A673 (cell line): Measurements from ENCODE around the genes CPN1, ERLIN1, PKD2L1, PAX2 and TLX1.

GRCh38 chr10:99930259-99931197 lies 79.2 kb downstream of the DNMBP start:
- PRO-cap, result no peak

DNA sequence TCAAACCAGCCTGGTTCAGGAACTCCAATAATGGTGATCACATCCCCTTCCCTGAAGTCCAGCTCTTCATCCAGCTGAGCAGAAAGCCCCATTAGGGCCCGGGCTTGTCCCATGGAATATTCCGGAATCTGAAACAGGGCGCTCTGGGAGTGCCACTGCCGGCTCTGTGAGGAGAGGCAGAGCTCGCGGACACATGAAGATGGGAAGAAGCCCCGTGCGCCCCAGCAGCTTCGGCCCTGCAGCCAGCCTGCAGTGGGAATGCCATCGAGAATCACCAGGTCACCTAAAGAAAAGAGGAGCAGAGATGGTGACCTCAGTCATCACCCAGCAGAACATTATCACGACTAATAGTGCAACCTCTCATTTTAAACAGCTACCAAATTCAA lies 52.8 kb downstream of the DNMBP start:
- PRO-cap, result no peak

GRCh38 chr10:100038604-100039096 lies 28.9 kb upstream of the DNMBP start:
- PRO-cap, result no peak

DNA sequence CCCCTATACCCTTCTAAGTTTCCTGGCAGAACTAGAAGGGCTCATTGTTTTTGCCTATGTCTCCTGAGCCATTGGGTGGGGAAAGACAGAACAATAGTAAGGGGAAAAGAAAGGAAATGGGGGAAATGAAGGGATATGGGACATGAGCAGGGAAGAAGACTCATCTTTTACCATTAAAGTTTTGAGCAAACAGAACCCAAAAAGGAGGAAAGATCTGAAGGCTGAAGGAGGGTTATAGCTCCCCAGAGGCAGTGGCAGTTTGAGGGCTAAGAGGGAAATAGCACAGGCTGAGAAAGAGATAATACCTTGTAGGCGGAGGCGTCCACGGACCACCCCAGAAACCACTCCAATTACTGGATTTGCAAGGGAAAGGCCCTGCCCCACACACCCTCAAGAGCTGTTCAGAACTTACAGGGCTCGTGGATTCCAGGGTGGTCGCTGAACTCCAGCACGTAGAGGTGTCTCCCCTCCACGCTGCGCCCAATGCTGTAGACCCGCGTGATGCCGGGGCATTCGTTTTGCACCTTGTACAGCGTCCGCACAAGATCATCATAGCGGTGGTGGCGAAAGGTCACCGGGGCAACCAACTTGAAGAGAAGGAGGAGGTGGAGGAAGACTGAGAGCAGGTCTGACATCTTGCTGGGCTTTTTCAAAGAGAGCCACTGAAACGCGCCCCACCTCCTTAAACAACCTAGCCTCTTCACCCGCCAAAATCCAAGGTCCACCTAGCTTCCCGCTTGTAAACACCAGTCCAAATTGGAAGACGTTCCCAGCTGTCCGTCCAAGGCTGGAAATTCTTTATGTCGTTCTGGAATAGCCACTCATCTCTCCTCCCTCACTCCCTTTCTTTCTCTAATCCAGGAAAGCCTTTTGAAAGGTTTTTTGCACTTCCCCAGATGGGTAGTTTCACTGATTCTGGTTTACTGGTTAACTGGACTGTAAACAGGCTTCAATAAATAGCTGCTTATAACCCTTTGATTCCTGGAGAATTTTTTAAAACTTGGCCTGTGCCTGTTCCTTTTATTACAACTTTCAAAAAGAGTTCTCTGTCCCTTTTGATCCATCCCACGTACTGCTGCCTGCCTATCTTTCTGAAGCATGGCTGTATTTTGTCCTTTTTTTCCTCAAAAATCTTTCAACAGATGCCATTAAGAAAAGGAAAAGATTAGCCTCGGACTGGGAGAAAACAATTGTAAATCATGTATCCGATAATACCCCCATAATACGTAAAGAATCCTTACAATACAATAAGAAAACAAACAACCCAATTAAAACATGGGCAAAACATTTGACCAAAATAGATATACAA lies at the start of gene CPN1:
CPN1 (minus strand) TSS at position 879 of the 1,309 bp plus-strand sequence.
- PRO-cap, result no peak

GRCh38 chr10:100100613-100101243 lies 19.1 kb upstream of the CPN1 start:
- PRO-cap, result no peak

- PRO-cap, result unidirectional peak, plus-strand start at chr10:100184925; unidirectional peak, minus-strand start at chr10:100185003
Observed at GRCh38 chr10:100184765-100185222, 1.0 kb downstream of the ERLIN1 start.

- PRO-cap, result unidirectional peak, plus-strand start at chr10:100185473; bidirectional peak, plus-strand start at chr10:100186126, minus-strand start at chr10:100185969
Observed at GRCh38 chr10:100185223-100186273, at the start of gene ERLIN1. Gene ERLIN1, minus strand, starts transcription at chr10:100186029.

DNA sequence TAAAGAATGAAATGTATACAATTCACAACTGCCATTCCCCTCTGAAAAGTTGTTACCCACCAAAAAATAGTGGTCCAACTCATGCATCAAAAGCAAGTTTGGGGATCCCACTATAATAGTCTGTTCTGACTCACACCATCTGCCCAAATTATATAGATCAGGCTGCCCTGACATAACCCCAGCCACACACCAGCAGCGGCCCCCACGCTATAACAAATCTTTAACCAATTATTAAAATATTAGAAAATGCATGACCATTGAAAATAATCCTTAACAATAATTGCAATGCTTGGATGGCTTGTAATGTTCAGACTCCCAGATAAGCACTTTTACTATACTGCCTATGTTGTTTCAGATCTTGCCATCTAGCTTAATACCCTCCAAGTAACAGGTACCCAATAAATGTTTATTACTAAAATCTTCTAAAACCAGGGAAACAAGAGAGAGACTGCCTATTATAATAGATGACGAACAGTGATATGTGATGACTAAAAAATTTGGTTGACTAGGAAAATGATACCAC lies 1.8 kb upstream of the ERLIN1 start:
- PRO-cap, result no peak

DNA sequence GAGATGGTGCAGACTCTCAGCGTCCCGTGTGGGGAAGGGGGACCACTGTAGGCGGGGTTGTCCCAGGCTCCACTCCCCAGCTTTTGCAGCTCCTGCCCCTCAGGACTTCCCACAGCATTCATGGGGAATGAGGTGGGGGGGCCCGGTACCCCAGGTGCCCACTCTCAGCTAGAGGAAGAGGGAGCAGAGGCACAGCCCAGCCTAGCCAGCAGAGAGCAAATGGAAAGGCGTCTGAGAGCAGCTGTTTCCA lies at the start of gene PKD2L1:
PKD2L1 (minus strand) TSS at position 247 of the 250 bp plus-strand sequence.
- PRO-cap, result no peak

- PRO-cap, result no peak
Observed at GRCh38 chr10:100350783-100351505, 3.9 kb downstream of the SCD start.

GRCh38 chr10:100364186-100364658 lies 17.2 kb downstream of the SCD start:
- PRO-cap, result no peak

- PRO-cap, result no peak
Observed at GRCh38 chr10:100745333-100745893, at the start of gene PAX2. Gene PAX2, plus strand, starts transcription at chr10:100745582.

GRCh38 chr10:101017956-101018927 lies 12.7 kb downstream of the PDZD7 start:
- PRO-cap, result no peak

DNA sequence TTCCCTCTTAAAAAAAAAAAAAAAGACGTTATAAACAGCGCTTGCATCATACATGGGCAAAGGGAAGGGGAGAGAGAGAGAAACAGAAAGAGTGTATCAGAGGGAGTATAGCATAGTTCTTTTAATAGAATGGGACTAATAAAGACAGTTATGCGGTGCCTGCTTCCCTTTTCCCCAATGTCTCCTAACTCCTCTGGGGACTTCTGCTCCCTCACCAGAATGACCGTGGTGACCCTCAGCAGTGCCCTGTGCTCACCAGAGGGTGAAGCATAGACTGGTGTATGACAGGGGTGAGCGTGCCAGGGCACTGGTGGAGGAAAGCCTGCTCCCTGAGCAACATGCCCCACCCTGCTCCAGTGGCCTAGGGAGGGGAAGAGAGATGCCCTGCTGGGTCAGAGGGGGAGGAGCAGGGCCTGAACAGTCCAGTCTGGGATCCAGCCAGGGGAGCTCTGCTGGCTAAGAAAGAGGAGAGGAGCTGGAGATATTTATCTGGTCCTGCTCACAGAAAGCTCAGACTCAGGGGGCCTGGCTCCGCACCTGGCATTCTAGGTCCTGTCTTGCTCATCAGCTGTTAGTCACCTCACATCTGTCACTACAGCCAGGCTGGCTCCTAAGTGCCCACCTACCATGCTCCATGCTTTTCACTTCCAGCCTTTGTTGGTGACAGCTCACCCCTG lies 2.2 kb downstream of the PDZD7 start:
- PRO-cap, result no peak

GRCh38 chr10:101052249-101052700 lies 9.5 kb upstream of the KAZALD1 start:
- PRO-cap, result no peak

DNA sequence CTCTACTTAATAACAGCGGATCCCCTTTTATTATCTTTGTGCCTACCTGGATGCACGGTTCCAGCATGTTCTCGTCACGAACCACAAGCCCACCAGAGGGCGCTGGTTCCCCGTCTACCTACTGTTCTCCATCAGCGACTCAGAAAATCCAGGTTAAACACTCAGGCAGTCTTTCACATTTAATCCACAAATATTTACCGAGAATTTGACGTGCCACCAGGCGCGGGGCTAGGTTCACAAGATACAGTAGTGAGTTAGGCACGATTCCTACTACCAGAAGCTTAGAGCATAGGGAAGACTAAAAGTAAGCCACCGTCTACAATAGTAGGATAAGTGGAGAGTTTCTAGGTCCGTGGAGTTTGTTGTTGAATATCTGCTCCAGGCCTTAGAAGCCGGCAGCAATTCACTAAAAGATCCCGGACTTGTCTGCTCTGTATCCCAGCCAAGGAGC lies 1.7 kb upstream of the KAZALD1 start:
- PRO-cap, result unidirectional peak, plus-strand start at position 189 of the sequence

GRCh38 chr10:101062172-101062378 lies 286 bp downstream of the KAZALD1 start:
- PRO-cap, result no peak

DNA sequence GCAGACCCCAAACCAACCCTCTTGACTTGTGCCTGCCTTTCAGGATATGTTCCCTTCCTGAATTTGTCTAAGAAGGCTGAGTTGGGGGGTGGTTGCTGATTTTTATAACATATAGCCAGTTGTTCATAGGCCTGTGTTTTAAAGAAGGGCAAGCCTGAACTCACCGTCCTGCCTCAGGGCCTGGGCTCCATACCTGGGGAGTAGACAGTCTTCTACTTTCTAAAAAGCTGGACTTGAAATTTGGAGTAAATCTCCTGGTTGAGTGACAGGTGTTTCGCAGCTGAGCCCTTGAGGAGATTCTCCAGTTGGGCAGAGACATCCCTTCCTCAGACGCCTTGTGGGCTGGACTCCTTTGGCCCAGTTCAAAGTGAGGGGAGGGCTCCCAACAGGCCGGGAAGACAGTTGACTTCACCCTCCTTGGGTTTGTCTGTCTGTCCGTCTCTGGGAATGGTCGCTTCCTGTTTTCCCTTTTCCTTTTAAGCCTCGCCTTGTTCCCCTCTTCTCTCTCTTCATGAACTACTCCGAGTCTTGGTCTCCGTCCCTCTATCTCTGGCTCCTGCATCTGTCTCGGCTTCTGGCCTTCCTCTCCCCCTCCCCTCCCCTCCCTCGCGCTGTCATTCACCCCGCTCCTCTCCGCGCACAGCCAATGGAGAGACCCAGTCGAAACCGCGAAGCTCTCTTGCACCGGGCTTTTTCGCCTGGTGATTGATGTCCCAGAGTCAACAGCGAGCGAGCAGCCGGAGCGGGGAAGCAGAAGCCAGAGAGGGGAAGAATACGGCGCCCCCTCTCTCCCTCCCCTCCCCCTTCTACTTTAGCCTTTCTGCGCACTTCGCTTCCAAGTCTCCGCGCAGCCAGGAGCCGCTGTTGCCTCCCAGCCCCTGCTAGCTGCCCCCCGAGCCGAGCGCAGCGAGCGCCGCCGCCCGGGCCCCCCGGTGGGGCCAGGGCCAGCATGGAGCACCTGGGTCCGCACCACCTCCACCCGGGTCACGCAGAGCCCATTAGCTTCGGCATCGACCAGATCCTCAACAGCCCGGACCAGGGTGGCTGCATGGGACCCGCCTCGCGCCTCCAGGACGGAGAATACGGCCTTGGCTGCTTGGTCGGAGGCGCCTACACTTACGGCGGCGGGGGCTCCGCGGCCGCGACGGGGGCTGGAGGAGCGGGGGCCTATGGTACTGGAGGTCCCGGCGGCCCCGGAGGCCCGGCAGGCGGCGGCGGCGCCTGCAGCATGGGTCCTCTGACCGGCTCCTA lies at the start of gene TLX1:
TLX1 (plus strand) TSS at position 708 of the 1,251 bp plus-strand sequence.
- PRO-cap, result no peak

GRCh38 chr10:101134833-101135525 lies 3.9 kb downstream of the TLX1 start:
- PRO-cap, result no peak

GRCh38 chr10:101135699-101136422 lies 4.8 kb downstream of the TLX1 start:
- PRO-cap, result no peak